ENCODE data around the gene C2orf69.

DNA sequence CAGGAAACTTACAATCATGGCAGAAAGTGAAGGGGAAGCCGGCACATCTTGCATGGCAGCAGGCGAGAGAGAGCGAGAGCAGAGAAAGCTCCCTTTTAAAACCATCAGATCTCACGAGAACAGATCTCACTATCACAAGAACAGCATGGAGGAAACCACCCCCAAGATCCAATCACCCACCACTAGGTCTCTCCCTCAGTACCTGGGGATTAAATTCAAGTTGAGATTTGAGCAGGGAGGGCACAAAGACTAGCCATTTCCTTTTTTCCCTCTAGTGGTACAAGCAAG, 45.5 kb upstream of the ANKRD44 start:
- PRO-cap: no peak

DNA sequence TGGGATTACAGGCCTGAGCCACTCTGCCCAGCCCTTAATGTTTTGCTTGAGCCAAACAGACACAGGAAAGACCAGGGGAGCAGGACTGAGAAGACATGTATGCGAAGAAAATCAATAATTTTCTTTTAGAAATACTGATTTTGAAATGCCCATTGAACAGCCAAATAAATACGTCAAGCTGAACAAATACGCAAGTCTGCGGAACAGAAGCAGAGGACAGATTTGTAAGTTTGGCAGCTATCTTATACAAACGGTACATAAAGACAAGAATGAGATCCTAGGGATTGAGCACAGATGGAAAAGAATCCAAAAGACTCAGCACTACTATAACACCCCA, 20.8 kb downstream of the SF3B1 start:
- PRO-cap: no peak

GRCh38 chr2:197456785-197457076, 3.4 kb downstream of the COQ10B start:
- PRO-cap: no peak

GRCh38 chr2:197488635-197489547, 10.7 kb downstream of the HSPD1 start:
- PRO-cap: no peak

- PRO-cap: no peak
These were observed 455 bp downstream of the MOB4 start for GRCh38 chr2:197516169-197516872.

- PRO-cap: bidirectional peak, plus-strand start at chr2:197705369, minus-strand start at chr2:197705208
These were observed 156 bp upstream of the MARS2 start for GRCh38 chr2:197705103-197705323.

- PRO-cap: no peak
These were observed 1.4 kb downstream of the MARS2 start for GRCh38 chr2:197706360-197707150.

DNA sequence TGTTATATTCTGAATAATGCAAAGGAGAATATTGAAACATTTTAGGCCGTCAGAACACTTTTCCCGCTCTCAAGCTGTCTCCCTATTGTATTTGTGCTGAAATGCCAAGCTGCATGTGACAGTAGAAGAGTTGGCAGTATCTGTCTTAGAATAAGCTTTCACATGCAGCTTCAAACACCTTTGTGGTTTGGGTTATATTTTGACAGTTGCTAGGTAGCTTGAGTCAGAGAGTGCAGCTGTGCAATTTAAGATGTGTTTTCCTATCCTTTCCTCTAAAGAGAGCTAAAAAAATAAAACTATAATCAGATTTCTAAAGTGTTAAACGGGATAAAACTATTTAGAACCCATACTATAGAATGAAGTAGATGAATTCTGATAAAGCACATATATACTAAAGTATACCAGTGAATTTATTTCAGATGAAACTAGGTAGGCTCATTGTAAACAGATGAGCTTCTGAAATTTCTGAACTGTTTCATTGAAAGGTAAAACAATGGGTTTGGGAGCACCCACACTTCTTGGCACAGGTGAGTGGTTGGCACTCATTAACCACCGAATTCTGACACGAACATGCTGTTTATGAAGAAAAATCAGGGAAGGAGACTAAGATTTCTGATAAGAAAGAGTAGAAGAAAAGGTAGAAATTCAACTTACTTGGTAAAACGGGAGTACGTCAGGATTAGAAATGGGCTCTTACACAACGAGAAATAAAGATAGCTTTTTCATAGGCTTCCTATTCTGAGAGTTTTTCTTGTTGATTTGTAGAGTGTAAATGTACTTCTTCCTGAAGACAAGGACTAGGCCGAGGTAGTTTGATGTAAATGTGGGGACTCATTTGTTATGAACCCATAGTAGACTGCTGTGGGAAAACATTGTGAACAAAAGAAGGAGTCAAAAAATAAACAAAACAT, 43.6 kb downstream of the PLCL1 start:
- PRO-cap: no peak

DNA sequence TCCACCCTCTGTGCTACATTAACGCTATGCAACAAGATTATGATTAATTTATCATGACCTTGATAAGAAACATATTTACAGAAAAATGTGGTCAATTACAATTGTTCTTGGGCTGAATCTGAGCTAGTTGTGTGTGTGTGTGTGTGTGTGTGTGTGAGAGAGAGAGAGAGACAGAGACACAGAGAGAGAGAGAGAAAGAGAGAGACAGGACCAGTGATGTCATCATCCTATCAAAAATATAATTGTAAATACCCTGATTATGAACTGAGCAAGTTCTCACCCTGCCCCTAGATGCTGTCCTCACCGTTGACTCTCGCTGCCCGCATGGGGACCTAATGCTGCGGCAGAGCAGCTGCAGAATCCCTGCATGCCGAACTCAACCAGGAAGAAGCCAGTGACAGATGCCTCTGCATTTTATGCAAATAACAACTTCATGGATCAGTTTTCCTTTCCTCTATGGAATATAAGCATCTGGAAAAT, 512.5 kb downstream of the PLCL1 start:
- PRO-cap: no peak

GRCh38 chr2:198968130-198968651, 489.5 kb downstream of the SATB2 start:
- PRO-cap: no peak

- PRO-cap: unidirectional peak, plus-strand start at chr2:199911293
These were observed at the start of gene C2orf69 for GRCh38 chr2:199910728-199911481. TSS of gene C2orf69 (plus strand) at chr2:199911293.

- PRO-cap: no peak
These were observed 15.5 kb downstream of the C2orf69 start for GRCh38 chr2:199926249-199927287.

DNA sequence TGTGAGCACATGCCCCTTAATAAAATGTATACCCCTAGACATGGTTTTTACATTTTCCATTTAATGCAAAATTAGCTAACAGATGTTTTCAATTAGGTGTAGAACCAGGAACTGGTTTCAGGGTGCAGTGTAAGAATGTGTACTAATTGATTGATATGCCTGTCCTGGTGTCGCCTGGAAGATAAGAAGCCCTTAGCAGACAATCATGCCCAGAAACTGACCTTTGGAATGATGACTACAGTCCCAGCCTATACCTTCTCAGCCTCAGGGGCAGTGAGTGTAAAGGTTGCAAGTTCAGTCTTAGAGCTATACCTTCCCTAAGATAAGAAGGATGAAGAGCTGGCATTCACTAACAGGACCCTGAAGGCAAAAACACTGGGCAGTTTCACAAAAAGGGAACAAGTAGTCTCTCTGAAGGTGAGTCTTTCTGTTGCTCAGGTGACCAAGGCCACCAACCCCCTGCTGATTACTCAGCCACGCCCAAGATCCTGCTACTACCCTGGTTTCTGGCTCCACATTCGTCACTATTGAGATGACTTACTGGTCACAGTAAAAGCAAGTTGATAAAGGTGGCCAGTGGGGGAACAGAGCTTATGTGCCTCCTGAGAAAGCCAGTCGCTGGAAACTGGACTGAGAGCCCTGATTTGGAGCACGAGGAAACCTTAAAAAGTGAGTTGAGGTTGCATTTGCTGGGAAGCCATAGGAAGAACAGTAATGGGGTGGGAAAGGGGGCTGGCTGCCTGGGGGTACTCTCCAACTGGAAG, 71.4 kb downstream of the SPATS2L start:
- PRO-cap: no peak

- PRO-cap: no peak
These were observed 44.5 kb downstream of the AOX1 start for GRCh38 chr2:200630157-200630833.

- PRO-cap: no peak
These were observed 109.6 kb downstream of the AOX1 start for GRCh38 chr2:200695113-200696135.

DNA sequence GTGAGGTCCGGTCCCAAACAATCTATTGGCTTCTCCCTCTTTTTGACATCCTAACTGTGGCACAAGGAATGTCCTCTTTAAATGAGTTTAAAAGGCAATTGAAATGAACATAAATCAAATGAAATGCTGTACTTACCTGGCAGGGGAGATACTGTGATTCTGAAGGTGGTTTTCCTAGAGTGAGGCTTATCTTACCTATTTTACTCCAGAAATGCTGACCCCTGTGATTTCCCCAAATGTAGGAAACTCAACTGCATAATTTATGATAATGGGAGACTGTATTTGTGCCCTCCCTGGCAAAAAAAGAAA, 36.3 kb upstream of the BZW1 start:
- PRO-cap: unidirectional peak, plus-strand start at position 129 of the sequence

DNA sequence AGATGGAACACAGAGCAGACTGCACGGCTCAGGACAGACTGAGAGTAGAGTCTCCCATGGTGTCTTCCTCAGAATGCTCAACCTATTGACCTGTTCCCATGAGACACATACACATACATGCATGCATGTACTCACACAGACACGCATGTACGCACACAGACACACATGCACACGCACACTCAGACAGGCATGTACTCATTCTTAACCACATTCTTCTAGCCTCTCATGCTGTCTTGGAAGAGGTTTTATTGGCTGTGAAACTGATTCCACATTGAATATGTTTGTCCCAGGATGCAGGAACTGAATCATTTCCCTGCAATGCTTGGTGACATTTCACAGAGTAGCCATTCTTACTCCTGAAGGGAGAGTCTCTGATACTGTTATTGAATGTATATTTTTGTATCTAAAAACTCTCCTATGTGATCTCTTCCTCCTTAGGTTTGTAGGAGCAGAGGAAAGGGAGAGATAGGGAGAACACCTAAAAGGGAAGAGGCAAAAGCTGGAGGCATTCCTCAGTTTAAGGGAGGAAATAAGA, 23.4 kb upstream of the BZW1 start:
- PRO-cap: no peak

GRCh38 chr2:200851212-200851916, 13.1 kb downstream of the CLK1 start:
- PRO-cap: no peak

- PRO-cap: no peak
These were observed 808 bp downstream of the CLK1 start for GRCh38 chr2:200863613-200864087.

DNA sequence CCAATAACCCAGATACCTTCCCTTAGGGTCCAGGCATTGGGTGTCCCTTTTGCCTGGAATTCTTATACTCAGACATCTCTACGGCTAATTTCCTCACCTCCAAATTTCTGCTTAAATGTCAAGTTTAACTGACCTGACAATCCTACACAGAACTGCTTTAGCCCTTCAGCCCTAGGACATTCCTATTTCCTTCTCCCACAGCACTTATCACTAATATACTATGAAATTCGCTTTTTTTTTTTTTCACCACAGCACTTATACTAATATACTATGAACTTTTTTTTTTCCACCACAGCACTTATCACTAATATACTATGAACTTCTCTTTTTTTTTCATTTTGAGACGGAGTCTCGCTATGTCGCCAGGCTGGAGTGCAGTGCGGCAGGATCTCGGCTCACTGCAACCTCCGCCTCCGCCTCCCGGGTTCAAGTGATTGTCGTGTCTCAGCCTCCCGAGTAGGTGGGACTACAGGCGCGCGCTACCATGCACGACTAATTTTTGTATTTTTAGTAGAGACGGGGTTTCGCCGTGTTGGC, 612 bp downstream of the PPIL3 start:
- PRO-cap: no peak